Zone of skin (tissue), 1 donor: ENCODE data around the genes TSSK2 and GP1BB.

DNA sequence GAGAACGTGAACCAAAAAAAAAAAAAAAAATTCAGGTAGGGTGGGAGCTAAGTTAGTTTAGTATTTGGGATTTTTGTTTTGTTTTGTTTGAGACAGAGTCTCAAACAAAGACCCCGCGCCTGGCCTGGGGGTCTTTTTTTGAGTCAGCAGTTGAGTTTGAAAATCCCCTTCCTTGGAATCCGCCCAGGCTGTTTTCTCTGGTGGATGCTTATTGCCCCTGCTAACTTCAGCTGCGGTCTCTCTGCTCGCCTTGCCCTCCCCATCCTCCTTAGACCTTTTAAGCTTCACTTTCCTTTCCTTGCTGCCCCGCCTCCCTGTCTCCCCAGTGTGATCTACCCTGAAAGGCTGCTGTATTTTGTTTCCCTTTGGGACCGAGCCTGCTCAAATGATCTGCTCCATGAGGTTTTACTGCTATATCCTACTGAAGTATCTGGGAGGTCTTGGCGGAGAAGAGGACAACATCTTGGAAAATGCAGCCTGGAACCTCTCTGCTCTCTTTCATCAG lies 2.5 kb downstream of the USP18 start:
- RRBS: no CpG with 5 or more reads among the region's 9 CpGs

DNA sequence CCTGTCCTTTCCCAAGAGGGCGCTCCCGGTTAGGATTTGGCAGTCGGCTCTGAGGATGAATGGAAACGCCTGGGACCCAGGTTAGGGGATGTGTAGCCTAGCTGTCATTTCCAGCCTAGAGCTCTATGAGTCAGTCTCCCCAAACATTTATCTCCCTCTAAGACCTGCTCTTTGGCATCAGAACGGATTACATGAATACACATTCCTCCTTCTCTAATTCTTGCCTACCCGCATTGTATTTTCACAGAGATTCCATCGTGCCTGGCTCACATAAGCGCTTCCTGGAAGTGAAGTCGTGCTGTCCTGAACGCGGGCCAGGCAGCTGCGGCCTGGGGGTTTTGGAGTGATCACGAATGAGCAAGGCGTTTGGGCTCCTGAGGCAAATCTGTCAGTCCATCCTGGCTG lies 7.3 kb downstream of the USP18 start:
- RRBS: no CpG with 5 or more reads among the region's 14 CpGs

- RRBS: no CpG with 5 or more reads among the region's 47 CpGs
These were observed 291 bp downstream of the TMEM191B start for GRCh38 chr22:18527837-18528348.

- RRBS: no CpG with 5 or more reads among the region's 16 CpGs
These were observed 9.3 kb downstream of the TMEM191B start for GRCh38 chr22:18536803-18537448.

DNA sequence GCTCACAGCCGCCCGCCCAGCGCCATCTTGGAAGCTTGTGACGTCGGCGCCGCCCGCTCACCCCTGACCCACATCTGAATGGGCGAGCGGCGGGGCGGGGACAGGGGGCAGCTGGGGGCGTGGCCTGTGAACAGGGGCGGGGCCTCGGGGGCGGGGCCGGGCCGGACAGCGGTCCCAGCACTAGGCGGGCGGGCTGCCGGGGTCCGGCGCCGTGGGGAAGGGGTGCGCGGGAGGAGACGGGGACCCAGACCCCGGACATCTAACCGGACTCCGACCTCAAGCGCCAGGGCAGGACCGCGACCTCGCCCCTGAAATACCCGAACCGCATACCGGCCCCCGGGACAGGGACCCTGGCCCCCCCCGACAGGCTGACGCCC lies 33.8 kb downstream of the RIMBP3 start:
- RRBS: no CpG with 5 or more reads among the region's 41 CpGs

GRCh38 chr22:19058480-19058970 lies 63.7 kb downstream of the DGCR2 start:
- RRBS: 88% methylated on average over 3 of the region's 8 CpGs

GRCh38 chr22:19081369-19082046 lies 40.7 kb downstream of the DGCR2 start:
- RRBS: no CpG with 5 or more reads among the region's 5 CpGs

GRCh38 chr22:19109311-19109895 lies 12.8 kb downstream of the DGCR2 start:
- RRBS: no CpG with 5 or more reads among the region's 6 CpGs

DNA sequence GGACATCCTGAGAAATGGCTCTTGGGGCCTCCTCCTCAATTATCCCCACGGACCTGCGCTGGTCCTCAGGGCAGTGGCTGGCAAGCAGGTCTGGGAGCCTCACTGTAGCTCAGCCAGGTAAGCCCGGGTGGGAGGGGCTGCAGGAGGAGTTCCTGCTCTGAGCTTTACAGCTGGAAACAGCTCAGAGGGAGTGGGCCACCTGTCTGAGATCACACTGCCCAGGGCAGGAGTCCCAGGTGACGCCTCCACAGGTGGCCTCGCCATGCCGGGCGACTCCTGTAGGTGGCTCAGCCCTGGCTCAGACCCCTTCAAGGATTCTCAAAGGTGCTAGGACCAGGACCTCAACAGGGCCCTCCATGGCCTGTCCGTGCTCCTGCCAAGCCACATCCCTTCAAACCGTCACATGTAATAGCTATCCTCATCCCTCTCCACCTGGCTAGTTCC lies 3.7 kb upstream of the TSSK2 start:
- RRBS: 27% methylated on average over 1 of the region's 9 CpGs

GRCh38 chr22:19131089-19131370 lies at the start of gene TSSK2:
TSSK2 (plus strand) TSS chr22:19131308.
- RRBS: 32% methylated on average over 4 of the region's 9 CpGs

DNA sequence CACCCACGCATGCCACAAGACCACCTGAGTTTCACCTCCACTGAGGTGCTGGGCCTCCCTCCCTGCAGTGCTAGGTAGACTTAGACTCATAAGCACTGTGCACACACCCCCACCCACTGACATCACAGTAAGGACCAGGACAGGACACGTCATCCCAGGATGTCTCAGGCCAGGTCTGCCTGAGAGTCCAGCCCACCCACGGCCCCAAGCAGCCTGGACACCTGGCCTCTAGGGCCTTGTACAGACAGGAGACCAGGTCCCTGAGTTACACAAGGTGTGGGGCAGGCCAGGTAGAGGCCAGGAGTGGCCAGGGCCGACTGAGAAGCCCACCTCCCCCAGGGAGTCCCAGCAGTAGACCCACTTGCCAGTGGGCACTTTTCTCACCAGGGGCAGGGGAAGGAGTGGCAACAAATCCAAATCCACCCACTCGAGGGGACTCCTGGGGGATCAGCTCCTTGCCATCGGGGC lies 6.6 kb downstream of the ESS2 start:
- RRBS: no CpG with 5 or more reads among the region's 6 CpGs

DNA sequence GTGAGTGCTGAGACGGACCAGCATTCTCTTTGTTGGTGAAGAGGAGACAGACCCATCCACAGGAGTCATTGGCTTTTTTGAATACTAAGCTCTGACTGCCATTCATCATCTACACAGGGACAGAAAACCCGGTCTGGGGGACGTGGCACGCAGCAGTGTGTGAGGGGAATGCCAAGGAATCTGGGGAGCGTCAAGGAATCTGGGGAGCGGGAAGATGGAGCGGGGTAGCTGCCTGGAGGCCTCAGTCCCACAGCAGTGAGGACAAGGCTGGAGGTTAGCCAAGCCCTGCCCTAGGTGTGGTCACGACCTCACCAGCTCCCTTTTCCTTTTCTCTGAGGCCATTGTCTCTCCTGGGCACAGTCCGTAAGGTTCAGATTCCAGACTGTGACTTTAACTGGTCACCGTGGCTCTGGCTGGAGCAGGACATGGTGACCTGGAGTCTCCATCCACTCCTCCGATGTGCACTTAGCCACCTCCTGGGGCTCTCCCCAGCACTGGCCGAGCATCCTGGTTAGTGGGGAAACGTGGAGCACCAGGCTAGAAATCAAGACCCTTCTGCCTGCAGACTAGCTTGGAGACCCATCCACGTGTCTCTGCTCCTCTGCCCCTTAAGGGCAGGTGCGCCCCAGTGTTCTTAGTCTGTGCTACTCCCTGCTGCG lies 5.5 kb downstream of the SLC25A1 start:
- RRBS: no CpG with 5 or more reads among the region's 16 CpGs

DNA sequence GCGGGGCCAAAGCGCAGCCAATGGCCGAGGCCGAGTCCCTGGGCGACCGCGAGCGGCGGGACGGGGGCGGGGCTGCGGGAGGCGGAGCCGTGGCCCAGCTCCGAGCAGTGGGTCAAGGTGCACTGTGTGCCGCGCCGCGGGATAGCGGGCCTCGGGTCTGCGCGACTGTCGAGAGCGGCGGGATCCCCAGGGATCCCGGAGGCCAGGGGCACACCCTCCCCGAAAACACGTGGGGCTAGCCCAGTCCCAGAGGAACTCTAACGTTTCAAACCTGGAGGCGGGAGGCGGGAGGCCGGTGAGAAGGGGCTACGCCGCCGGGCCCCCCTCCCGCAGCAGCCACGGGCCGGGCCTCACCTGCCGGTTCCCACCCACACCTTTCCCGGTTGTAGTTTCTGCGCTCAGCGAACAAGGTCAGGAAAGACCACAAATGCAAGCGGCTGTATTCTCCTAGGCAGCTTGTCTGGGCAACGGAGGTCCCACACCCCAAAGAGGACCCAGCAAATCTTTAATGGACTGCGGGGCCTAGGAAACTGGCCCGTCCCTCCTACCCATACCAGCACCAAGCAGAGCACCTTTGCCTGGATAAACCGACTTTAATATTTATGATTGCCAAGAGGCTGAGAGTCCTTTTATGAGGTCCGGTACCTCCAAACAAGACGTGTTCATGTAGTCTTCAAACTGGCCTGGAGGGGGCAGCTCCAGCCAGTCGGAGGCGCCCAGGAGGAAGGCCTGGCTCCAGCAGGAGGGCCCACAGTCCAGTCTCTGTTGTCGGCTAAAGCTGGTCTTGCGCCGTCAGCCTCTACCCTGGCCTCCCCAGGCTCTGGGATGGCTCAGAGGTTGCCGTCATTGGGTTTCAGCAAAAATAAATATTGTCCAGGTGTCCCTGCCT lies 608 bp upstream of the SLC25A1 start:
- RRBS: 5% methylated on average over 7 of the region's 56 CpGs

DNA sequence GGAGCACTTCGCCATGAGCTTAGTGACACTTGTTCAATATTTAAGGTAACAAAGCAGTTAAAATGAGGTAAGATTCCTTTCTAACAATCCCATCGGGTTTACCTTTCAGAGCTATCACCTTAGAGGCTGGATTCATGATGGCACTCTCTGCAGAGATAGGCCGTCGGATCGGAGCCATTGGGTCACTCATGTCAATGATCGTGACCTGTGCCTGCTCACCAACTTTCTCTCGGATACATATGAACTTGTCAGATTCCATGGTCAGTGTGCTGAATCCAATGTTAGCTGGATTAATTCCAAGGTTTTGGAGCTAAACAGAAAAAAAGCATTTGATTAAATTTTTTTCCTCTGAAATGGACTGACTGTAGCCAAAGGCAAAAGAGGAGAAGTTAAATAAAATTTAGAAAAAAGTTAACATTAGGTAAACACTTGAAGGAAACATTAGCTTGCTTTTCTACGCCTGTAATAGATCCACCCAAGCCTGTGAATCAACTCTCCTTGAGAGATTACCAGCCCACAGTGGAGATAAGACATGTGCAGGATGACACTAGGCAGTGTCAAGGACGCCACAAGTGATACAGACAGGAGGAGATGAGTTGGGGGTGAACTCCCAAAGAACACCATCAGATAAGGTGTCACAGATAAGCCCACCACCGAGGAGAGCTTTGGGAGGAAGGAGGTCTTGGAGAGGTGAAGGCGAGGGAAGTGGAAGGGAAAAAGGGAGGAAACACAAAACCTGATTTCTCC lies 15.8 kb downstream of the CLTCL1 start:
- RRBS: no CpG with 5 or more reads among the region's 11 CpGs

- RRBS: no CpG with 5 or more reads among the region's 10 CpGs
These were observed 69.7 kb downstream of the HIRA start for GRCh38 chr22:19361400-19362602.

DNA sequence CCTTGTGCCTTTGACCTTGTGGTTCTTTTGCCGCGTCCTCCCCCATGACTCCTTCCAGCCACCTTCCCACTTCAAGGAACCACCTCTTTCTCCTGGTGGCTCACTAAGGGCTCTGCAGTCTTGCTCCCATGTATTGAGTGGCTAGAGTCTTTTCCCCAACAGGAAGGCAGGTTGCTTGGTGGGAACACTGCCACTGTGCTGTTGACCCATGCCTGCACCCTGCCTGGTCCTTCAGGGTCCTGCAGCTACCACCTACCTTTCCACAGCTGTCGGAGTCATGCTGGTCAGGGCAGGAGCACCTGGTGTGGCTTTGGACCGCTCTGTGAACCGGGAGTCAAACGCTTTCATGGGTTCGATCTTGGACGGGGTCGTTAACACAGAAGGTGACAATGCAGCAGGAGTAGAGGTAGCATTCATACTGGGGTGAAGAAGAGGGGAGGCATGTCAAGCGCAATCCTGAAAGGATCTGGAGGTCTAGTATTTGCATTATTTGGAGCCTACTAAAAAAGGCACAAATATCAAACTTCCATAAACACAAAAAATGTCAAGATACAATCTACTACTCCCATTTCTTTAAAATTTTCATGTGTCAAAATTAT lies 56.1 kb downstream of the HIRA start:
- RRBS: no CpG with 5 or more reads among the region's 10 CpGs

GRCh38 chr22:19477985-19478746 lies 827 bp downstream of the UFD1 start:
- RRBS: no CpG with 5 or more reads among the region's 20 CpGs

- RRBS: no CpG with 5 or more reads among the region's 3 CpGs
These were observed 30.5 kb upstream of the CLDN5 start for GRCh38 chr22:19554650-19555174.

DNA sequence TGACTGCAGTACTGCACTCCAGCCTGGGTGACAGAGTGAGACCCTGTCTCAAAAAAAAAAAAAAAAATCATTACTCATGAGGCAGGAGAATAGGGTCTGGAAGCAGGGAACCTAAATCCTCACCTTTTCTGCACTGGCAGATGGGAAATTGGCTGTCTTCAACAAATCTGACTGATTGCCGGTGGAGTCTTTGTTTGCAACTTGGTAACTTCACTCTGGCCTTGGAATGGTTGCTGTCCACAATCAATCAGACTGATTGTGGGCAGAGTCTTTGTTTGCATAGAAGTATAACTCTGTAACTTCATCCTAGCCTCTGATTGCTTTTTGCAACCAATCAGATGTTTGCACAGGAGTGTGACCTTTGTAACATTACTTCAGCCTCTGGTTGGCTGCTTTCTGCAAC lies 79.4 kb upstream of the CLDN5 start:
- RRBS: no CpG with 5 or more reads among the region's 1 CpG

DNA sequence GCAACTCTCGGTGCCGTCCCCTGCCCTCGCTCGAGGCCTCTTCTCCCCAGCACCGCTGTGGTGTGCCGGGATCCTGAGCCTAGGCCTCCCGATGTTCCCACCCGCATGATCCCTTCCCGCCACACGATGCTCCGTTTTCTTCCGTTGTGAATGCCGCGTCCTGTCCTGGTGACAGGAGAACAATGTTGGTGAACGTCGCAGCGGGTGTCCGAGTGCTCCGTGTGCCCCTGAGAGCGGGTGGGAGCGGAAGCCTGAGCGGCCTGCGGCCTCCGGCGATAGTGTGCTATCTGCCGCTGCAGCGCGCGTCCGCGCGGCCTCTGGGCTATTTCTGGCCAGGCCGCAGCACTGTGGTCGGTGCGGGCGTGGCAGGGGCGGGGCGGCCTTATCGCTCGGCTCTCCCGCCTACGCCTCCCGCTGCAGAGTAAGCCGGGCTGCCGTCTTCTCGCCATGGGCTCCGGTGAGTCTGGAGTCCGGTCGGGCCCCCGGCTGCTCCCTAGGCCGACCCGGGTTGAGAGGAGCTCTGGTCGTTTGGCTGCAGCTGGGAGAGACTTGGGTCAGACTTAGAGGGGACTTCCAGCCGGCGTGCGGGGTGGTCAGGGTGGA lies at the start of gene GP1BB:
Gene GP1BB (plus strand): TSS at position 417 of the 603 bp plus-strand sequence.
- RRBS: 25% methylated on average over 7 of the region's 56 CpGs